A172 (cell line): ENCODE results near the gene NOD2.

- RAMPAGE, long total RNA, result no peak
Measured at GRCh38 chr16:50300623-50301143, 34.3 kb downstream of the ADCY7 start.

DNA sequence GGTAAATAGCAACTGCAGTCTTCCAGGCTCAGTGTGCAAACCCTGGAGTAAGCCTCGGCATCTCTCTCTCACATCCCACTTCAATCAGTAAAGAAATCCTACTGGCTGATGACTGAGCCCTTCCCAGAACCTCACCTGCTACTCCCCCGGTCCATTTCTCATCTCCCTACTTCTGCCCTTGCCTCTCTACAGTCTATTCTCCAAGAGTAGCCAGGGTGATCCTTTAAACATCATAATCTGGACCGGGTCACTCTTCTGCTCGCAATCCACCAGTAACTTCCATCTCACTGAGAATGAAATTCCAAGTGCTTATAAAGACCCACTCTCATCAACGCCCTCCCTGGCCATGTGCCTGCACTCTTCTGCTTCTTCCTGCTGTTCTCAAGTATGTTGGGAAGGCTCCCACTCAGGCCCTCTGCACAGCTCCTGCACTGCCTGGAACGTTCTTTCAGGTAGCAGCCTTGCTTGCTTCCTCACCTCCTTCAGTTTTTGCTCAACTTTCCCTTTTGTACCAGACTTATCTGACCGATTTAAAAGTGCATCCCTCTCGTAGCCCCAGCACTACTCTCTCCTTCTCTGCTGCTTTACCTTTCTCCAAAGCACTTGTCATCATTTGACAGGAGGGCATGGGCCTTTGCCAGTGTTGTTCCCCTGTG, 44.5 kb downstream of the BRD7 start:
- RAMPAGE, long total RNA, result no peak

GRCh38 chr16:50326849-50327511, 41.8 kb downstream of the BRD7 start:
- RAMPAGE, long total RNA, result no peak

GRCh38 chr16:50396697-50397659, 28.2 kb upstream of the BRD7 start:
- RAMPAGE, long total RNA, result no peak

DNA sequence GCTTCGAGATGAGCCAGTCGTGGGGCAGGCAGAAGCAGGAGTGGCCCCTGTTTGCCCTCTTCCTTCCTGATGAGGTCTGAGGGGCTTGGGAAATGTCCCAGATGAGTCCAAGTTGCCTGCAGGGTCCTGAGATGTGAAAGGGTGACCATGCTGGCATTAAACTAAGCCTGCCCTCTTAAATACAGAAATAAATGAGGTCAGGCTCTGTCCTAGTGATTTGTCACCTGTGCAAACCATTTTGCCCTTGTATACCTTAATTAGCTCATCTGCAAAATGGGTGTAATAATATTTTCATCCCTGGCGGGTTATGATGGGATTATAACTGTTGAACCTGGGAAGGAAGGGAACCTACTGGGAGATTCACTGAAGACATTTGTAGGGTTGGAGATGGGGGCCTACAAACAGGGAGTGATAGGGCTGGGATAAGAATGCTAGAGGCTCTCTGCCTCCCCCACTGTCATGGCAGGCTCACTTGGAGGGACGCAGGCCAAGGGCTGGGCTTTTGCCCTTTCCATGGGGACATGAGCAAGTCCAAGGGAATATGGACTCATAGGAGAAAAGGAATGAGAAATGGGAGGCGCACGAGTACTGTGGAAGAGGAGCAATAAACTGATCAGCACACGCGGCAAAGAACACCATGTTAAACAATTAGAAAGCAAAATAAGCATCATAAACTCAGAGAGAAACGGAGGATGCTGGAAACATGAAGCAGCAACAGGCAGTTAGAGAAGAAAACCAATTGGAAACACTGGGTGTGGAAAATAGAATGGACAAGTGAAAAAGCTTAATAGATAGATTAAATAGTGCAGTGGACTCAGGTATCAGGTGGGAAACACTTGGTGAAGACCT, 4.4 kb downstream of the NKD1 start:
- RAMPAGE, long total RNA, result no peak

DNA sequence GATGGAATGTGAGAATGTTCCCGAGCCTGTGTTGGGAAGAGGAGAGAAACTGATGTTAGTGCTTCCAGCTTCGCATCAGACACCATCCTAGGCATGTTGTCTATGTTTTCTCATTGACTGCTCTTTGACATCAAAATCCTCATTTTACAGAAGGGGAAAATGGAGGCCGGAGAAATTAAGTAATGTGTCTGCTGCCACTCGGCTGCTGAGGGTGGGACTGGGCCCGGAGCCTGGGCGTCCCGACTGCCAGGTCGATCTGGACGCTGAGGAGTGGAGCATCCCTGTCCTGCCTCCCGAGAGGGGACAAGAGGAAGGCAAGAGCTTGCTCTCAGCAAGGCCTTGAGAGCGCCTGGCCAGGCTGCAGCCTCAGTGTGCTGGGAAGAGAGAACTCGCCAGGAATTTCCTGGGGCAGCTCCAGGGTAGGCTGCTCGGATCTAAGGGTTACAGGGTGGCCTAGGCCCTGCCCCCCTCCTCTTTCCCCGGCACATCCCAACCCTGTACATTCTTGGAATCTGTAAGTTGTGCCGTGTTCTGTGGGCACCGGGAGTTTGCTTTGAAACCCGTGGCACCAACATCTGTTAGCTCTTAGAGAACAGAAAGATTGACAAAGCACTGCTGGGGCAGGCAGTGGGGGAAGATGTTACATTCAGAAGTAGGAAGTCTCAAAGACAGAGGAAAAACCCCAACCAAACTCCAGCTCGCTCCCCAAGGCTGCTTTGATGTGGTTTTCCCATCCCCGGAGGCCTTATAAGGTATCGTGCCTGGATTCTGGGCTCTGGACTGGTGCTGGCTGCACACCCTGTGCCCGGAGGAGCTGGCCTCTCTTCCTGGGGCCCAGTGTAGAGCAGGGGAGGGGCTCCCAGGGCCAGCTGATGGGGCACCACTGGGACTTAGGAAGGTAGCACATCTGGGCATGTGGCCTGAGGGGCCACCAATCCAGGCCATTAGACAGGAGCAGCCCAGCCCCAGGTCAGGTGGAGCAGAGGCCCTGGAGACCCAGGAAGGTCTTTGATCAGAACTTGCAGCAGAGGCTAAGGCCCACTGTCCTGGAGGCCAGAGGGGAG, 55.1 kb downstream of the NKD1 start:
- RAMPAGE, long total RNA, result no peak

DNA sequence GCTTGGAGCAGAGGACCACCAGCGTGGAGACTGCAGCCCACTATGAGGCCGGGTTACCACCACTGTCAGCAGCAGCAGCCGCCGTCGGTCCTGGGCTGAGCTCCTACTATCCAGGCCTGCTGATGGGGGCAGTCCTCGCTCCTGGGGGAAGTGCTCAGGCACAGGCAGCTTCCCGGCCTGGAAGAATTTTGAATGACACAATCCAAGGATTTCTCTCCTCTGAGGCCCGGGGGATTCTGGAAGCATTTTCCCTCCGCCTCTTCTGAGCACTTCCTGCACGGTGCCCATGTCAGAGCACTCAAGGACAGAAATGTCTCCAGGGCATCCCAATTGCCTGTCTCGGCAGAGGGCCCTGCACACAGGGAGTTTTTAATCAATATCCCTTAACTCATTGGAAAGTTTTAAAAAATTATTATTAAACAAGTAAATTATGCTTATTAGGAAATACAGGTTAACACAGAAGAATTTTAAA, 5.2 kb upstream of the NOD2 start:
- RAMPAGE, long total RNA, result no peak

DNA sequence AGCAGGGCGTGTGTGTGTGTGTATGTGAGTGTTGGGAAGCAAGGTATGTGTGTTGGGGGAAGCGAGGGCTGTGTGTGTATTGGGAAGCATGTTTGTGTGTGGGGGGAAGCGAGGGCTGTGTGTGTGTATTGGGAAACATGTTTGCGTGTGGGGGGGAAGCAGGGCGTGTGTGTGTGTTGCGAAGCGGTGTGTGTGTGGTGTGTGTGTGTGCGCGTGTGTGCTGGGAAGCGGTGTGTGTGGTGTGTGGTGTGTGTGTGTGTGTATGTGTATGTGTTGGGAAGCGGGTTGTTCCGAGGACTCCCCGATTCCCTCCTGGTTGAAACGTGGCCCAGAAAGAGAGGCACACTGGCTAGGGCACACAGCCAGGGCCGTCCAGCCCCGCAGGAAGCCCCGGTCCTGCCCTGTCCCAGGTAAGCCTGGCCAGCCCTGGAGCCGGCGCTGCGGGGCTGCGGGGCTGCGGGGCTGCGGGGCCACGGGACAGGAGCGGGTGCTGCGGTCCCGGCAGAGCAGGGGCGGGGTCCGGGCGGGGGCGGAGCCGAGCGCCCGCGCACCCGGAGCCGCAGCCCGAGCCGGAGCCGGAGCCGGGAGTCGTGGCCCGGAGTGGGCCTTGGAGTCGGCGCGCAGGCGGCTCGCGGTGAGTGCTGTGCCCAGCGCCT, at the start of gene NOD2:
TSS of gene NOD2 (plus strand) at position 578 of the 656 bp plus-strand sequence.
- RAMPAGE, long total RNA, result no peak

- RAMPAGE, long total RNA, result no peak
Measured at GRCh38 chr16:50710585-50711276, 17.3 kb downstream of the NOD2 start.

DNA sequence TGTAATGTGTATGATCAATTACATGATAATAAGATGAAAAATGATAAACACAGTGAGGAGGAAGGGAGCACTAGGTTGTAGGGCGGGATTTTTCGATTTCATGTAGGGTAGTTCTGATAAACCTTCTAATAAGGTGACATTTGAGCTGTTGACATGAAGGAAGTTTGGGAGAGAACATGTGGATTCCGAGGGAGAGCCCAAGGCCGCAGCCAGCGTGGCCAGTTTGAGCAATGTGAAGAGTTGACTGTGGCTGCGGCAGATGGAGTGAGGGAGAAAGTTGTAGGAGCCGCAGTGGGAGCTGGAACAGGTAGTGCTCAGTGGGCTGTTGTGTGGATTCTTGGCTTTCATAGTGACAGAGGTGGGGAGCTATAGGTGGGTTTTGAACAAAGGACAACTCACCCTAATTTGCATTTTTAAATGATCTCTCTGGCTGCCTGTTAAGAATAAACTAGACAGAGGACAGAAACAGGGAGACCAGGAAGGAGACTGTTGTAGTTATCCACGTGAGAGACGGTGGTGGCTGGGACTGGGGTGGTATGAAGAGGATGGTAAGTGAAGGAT, 16.3 kb downstream of the CYLD start:
- RAMPAGE, long total RNA, result no peak

GRCh38 chr16:51050269-51050741, 100.8 kb downstream of the SALL1 start:
- RAMPAGE, long total RNA, result no peak

- RAMPAGE, long total RNA, result no peak
Measured at GRCh38 chr16:51129211-51129589, 21.9 kb downstream of the SALL1 start.

GRCh38 chr16:51181019-51182033, 30.3 kb upstream of the SALL1 start:
- RAMPAGE, long total RNA, result no peak

GRCh38 chr16:51243933-51244132, 92.8 kb upstream of the SALL1 start:
- RAMPAGE, long total RNA, result no peak

DNA sequence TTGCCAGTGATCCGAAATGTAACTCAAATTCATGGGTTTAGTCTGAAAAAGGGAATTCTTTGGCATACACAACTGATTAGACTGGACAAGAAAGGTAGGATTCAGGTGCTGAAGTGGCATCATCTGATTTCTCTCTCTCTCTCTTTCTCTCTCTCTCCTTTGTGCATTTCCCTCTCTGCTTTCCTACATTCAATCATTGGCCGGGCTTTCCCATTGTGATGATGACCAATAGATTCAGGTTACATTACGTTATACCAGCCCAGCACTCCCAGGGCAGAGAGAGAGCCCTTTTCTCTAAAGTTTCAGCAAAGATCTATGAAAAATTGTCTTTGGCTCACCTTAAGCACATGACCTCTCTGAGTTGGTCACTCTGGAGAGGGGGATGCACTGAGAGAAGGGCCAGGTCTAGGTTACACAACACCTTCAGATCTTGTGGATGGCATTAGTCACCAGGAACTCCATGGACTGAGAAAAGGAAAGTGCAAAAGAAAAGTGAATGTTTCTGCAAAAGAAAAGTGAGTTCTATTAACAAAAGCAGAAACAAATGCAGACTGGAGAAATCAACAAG, 253.2 kb upstream of the SALL1 start:
- RAMPAGE, long total RNA, result no peak

DNA sequence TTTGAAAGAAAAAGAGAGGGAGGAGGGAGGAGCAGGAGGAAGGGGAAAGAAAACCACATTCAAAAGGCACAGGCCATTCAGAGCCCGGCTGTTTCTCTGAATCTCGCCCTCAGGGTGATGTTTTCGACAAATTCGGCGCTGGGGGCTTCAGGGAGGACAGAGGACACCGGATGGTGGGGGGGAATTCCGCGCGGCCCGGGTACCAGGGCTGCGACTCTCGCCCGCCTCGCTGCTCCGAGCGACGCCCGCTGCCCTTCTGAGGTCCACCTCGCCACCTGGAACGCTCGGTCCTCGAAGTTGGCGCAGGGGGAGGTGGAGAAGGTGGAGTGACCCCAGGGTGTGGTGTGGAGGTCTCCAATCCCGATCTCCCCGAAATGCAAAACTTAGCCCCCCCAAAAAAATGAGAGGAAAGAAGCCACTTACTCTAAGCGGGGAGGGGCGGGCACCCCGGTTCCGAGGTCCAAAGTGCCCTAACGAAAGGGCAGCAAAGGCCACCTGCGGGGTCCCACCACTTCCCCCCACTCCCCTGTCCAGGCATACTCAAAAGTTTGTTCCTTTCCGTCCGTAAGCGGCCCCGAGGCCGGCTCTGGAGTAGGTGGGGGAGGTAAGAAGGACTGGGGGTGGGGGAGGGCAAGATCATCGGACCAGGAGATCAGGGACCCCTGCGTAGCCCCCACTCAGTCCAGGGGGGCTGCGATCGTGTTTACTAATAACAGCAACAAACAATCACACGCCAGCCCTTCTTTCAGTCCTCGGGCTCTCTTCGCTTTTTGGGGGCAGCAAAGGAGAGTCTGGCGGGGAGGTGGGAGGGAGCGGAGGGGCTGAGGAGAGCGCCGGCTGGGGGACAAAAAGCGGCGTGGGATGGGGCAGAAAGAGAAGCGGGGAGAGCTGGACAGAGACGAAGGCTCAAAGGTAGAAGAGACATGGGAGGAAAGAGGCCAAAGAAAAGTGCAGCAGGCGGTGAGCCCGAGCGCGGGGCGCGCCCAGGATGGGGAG, 1.0 kb downstream of the TOX3 start:
- RAMPAGE, long total RNA, result no peak

DNA sequence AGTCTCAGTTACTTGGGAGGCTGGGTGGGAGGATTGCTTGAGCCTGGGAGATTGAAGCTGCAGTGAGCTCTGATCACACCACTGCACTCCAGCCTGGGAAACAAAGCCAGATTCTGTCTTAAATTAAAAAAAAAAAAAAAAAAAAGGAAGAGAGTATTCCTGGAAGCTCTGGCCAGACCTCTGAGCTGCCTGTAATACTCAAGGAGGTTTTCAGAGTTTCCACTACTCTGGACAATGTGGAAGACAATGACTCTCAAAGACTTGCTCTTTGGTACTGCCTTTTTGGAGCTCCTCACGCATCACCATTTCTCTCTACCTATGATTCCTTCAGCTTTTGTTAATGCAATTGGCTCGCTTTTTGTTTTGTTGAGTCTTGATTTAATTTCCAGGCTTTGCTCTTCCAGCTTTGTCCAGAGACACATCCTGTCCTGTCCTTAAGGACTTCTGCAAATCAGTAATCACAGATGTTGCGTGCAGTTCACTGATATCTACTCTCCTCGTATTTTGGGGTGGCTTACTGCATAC, 10.8 kb downstream of the CHD9 start:
- RAMPAGE, long total RNA, result no peak

GRCh38 chr16:53286100-53286555, 148.1 kb upstream of the RBL2 start:
- RAMPAGE, long total RNA, result no peak

GRCh38 chr16:53480373-53480768, 22.6 kb downstream of the AKTIP start:
- RAMPAGE, long total RNA, result no peak

DNA sequence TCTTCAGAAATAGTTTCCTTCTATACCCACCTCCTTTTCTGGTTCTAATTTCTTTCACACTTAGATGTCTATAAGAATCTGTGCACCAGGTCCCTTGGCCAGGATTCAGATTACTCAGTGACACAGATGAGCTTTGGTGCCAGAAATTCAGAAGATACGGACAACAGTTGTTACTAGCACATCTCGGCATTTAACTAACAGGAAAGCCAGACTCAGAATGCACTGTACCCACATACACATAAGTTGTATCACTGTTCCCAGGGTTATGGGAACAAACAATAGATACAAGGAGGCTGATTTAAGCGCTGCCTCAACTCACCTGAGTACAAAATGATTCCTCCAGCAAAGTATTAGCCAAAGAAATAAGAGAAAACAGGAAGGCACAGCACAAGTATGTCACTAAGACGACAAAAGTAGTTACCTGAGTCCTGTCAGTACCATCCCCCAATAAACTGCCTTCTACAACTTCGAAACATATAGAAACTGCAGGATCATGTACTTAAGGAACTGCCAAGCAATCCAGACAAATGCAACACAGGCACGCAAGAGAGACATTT, 2.1 kb downstream of the AKTIP start:
- RAMPAGE, long total RNA, result no peak